Left common carotid artery plus branches (tissue), 1 donor: ENCODE measurements around the genes TRIOBP, EIF3L, SLC16A8 and KCNJ4.

GRCh38 chr22:37689050-37689860 lies 3.1 kb downstream of the NOL12 start:
- PRO-cap: no peak

DNA sequence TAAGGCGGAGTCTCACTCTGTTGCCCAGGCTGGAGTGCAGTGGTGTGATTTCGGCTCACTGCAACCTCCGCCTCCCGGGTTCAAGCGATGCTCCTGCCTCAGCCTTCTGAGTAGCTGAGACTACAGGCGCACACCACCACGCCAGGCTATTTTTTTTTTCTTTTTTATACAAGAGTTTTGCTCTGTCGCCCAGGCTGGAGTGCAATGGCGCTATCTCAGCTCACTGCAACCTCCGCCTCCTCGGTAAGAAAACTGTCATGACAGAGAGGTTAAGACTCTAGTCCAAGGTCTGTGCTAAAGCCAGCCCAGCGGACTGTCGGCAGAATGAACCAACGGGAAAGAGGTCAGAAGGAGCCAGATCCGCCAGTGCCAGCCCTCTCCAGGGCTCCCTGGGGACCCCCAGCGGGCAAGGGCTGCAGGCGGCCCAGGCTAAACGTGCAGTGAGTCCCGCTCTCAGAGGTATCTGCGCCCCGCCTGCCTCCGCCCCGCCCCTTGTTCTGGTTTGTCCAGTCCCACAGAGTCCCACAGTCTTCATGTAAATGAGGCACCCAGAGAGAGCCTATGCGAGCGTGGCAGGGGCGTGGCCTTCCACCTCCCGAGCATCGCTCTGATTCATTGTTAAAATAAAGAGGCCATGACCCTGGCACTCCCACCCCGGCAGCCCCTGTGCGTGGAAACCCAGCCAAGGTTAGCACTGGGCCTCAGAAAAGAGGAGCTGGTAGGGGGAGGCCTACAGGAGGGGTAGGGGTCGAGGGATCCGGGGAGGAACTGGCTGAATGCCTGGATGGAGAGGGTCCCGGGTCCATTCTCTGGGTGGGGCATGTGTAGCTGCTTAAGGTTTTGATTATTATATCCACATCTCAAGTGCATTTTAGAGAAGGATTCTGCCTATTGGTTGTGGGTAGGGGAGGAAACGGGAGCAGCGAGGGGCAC lies at the start of gene TRIOBP:
TSS of gene TRIOBP (plus strand) at position 646 of the 933 bp plus-strand sequence.
- PRO-cap: no peak

DNA sequence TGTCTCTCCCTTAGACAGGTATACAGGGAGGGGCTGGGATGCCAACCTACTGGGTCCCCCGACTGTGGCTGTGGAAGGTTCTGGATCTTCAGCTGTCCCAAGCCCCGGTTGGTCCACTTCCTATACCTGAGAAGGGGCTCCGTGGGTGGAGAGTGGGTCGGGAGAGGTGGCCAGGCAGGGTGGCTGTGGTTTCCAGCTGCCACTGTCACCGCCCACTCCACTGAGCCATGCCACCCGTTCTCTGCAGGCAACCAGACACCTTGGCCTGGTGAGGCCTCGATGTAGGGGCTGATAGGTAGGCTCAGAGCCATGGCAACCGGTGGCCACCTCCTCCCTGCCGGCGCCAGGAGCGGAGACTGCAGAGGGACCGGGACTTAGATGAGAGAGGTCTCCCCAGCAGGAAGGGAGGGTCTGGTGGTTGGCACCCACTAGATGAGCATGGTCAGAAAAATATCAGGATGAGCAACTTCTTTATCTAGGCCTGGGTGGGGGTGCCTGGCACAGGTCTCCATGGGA lies 53.8 kb downstream of the TRIOBP start:
- PRO-cap: no peak

DNA sequence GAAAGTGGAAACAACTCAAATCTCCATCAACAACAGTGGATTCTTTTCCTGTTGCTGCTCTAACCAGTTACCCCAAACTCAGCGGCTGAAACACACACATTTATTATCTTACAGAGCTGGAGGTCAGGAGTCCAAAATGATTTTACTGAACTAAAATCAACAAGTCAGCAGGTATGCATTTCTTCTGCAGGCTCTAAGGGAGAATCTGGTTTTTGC lies 9.0 kb upstream of the H1-0 start:
- PRO-cap: no peak

GRCh38 chr22:37848909-37849933 lies at the start of gene EIF3L:
EIF3L (plus strand) TSS chr22:37849419.
- PRO-cap: bidirectional peak, plus-strand start at chr22:37849419, minus-strand start at chr22:37849303

- PRO-cap: no peak
Measured at GRCh38 chr22:37849934-37850210, 653 bp downstream of the EIF3L start.

DNA sequence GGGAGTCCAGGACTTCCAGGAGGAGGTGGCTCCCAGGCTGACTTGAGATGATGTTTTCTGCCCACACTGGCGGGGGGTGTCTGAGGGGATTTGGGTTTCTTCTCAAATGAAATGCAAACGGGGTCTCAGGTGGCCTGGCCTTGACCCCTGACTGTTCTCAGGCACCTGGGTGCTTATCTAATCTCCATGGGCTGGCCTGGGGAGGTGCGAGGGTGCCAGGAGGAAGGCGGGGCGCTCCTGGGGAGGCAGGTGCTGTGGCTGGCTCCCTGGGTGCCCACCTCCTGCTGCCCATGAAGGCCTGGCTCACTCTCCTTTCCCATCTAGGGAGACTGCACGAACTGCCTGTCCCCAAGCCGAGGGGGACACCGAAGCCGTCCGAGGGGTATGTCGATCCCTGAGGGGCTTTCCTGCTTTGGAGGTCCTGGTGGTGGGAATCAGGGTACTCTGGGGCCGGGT lies 18.3 kb downstream of the MICALL1 start:
- PRO-cap: no peak

- PRO-cap: no peak
Measured at GRCh38 chr22:37979613-37980395, 4.6 kb downstream of the SOX10 start.

DNA sequence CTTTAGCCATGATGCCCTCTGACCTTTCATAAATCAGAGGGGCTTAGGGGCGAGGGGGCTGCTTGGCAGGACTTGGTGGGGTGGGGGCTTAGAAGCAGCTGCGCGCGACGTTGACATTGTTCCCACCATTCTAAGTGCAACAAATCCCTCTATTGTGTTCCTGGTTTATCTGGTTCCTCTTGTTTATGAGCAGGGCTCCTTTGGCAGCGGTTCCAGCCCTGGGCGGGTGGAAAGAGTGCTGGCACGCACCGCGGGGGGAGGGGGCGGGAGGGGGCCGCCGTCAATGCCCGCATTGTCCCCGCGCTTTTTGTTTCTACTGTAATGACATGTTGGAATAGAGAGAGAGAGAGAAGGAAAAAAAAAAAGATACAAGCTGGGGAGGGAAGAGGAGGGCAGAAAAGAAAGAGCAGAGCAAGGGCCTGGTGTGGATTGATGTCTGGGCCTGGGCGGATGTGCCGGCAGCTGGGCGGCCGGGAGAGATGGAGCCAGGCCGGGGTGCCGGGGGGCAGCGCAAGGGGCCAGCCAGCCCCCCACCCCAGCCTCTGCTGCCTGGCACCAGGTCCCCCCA lies 32.2 kb upstream of the SOX10 start:
- PRO-cap: no peak

- PRO-cap: no peak
Measured at GRCh38 chr22:38038230-38039037, 18.8 kb upstream of the PICK1 start.

- PRO-cap: no peak
Measured at GRCh38 chr22:38083914-38084353, at the start of gene SLC16A8. SLC16A8 (minus strand) TSS chr22:38084184.

- PRO-cap: no peak
Measured at GRCh38 chr22:38287948-38288398, 15.2 kb upstream of the TMEM184B start.

DNA sequence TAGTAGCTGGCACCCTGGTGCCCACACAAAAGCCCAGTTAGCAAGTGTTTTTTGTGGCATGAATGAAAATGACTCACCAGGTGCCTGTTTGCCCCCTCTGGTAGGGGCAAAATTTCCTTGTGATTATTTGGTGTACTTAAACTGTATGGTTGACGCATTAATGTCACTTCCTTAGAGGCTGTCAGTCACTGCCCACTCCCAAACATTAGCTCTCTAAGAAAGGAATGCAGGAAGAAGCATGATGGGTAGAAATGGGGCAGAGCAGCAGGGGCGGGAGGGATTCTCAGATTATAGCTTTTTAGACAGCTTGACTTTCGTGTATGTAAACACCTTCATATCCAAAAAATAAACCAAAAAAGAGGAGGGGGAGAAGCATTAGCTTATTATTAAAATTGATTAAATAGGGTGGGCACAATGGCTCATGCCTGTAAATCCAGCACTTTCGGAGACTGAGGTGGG lies 15.9 kb upstream of the TMEM184B start:
- PRO-cap: no peak

- PRO-cap: no peak
Measured at GRCh38 chr22:38373970-38374326, 56.7 kb upstream of the CSNK1E start.

DNA sequence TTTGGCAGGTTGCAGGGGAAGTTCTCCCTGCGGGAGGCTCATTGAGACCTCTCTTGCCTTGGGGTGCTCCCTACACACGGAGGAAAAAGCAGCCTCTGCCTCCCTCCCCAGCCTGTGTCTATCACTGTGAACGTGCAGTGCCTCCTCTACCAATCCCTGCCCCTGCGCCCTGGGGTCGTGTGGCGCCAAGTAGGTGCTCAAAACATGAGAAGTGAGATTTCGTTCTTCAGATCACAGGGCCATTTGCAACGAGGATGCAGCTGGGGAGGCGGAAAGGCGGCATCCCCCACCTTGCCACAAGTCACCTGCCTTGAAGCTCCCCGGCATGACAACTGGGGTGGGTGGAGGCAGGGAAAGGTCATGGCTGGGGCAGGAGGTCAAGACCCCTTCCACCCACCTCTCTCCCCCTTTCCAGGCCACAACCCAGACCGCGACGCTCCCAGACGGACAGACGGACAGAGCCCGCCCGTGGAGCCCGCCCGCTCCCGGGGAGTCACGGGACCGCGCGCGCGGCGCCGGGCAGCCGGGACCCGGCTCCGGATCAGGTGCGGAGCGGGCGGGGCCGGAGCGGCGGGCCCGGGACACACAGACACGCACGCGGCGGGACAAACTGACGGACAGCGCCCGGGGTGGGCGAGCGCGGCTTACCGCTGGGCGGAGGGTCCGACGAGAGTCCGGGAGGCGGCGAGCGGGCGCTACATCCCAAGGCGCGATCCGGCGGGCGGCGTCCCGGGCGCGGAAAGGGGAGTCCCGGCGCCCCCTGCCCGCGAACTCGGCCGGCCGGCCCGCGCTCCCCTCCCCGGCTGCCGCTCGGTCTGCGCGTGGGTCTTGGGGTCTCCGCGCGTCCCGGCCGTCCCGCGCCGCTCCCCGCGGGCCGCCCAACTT lies at the start of gene KCNJ4:
TSS of gene KCNJ4 (minus strand) at position 868 of the 885 bp plus-strand sequence.
- PRO-cap: no peak

DNA sequence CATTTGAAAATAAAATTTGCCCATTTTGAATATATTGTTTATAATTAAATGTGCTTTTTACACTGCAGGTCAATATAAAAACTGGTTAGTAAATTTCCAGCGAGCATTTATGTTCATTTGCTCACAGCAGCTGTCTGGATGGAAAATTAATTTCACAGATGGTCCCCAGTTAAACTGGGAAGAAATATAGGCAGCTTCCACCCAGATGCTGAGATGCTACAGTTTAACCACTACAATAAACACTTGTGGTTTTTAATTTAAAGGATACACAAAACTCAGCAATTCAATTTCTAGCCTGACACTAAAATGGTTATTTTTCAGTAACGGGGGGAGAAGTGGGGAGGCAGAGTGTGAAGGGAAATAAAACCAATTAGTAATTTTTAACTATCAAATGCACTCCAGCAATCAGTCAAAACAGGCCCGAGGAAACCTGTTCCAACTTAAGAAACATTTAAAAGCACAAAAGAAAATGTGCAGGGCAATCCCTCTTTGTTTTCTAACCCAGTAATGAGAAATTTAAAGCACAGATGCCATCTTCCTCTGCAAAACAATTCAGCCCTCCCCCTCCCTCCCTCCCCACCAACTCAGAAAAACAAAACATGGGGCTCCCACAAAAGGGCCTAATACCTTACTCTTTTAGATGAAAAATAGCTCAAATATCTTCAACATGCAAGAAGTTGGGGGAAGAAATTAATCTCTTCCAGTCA lies 17.2 kb downstream of the KDELR3 start:
- PRO-cap: no peak

DNA sequence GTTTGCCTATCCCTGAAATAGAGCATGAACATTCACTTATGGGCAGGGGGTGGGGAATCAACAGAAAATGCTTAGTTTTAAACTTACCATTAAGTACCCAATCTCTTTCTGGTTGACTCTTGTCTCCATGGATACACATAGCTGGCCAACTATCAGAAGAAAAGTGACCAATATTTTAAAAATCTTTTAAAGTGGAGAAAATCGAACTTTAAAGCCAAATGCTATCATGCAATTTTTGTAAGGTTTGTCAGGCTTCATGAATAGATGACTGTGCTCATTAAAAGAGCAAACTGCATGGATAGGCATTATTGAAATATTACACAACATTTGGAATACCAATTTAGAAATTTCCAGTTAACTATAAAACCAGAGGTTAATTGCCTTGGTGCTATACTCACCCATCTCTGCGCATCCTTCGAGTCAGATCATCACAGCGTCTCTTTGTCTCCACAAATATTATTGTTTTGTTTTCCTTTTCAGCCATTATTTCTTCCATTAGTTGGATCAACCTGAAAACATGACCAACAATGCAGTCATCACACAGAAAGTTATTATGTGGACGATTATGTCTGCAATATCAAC lies 12.4 kb downstream of the DDX17 start:
- PRO-cap: no peak

DNA sequence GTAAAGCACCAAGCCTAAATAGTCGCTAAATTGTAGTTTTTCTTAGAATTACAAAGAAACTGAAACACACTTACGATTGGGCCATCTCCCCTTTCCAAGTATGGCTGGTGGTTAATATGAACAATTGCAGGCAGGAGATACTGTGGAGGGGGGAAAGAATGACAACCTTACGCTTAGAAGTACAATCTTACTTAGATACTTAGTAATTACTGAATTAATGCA lies 8.2 kb downstream of the DDX17 start:
- PRO-cap: no peak

DNA sequence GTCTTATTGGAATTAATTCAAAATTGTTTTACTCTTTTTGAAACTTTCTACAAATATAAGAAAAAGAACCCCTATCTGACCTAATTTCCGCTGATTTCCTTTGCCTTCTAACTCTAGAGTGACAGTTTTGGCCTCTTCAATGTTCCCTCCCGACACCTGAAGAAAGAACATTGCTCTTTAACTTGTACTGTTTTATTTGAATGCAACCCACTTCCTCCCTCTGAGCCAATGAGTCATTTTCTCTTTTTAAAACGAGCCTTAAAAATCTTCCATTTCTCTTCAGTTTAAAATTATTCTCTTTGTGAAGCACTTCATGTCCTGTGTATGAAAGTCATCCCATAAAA lies 25.7 kb upstream of the DDX17 start:
- PRO-cap: no peak

GRCh38 chr22:38657168-38657597 lies 745 bp downstream of the CBY1 start:
- PRO-cap: no peak